ENCODE measurements around the genes DTD1 and SLC24A3.

- PRO-cap, 7 experiments, result peak in 7 of 7 experiments; most common plus-strand start chr20:18587990 (in 5); most common minus-strand start chr20:18588083 (in 6)
Observed at GRCh38 chr20:18587593-18588820, at the start of gene DTD1. Gene DTD1 (plus strand): TSS chr20:18588054.

- PRO-cap, 7 experiments, result no peak in any of the 7 experiments
Observed at GRCh38 chr20:18739530-18739792, 74.1 kb upstream of the SCP2D1 start.

- PRO-cap, 7 experiments, result no peak in any of the 7 experiments
Observed at GRCh38 chr20:18983974-18984673, 170.5 kb downstream of the SCP2D1 start.

- PRO-cap, 7 experiments, result no peak in any of the 7 experiments
Observed at GRCh38 chr20:19212263-19213184, at the start of gene SLC24A3. Gene SLC24A3 (plus strand): TSS chr20:19212642.

- PRO-cap, 7 experiments, result no peak in any of the 7 experiments
Observed at GRCh38 chr20:19213185-19213526, 714 bp downstream of the SLC24A3 start.

DNA sequence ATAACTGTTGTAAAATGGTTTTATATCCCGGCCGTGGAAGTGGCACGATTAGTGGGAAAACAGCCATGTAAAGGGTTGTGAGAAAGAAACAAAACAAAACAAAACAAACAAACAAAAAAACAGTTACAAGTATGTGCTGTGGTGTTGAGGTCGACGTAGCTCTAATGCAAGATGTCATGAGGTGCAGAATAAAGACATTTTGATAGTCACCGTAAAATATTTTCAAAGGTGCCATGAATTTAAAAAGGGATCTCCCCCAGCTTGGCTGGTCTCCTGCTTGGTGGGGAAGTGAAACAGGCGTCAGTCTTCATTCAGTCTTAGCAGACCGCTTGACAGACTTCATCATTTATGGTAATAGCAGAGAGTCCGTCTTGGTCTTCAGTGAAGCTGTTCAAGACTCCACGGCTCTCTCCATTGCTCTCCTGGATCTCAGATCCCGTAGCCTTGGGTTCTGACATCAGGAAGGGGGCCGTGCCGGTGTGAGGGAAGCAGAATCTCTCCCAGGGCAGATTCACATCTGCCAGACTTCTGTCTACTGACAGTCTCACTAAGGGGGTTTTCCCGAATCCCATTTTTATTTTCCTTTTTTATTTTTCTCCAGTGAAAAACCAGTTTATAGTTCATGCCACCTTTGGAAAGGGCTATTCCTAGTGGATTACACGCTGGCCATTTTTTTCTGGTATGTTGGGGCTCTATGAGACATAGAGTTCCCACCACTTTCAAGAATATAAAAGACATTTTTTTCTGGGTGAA lies 1.6 kb downstream of the SLC24A3 start:
- PRO-cap, 7 experiments, result no peak in any of the 7 experiments

- PRO-cap, 7 experiments, result no peak in any of the 7 experiments
Observed at GRCh38 chr20:19284270-19285043, 72.0 kb downstream of the SLC24A3 start.

DNA sequence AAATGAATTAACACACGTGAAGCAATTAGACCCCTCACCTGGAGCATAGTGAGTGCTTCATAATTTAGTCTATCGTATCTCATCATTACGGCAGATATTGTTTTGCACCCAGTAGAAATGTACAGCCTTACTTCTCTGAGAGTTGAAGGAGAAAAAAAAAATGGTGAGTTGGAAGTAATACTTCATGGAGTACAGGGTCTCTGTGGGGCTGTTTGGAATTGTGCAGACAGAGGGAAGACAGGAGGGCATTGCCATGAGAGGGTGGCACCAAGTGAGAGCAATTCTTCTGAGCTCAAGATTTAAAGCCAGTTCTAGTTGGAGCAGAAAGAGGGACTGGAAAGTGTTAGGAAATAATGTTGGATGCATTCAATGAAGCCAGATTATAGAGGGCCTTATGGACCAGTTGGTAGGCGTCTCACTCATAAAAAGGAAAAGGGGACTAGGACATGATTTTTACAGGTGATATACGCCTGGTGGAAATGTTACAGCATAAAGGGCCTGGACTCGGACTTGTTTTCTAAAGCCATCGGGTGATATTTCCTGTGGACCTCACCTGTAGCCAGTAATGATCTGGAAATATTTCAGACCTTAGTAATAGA lies 131.1 kb downstream of the SLC24A3 start:
- PRO-cap, 7 experiments, result no peak in any of the 7 experiments

GRCh38 chr20:19701261-19701914 lies 56.7 kb upstream of the RIN2 start:
- PRO-cap, 7 experiments, result no peak in any of the 7 experiments

GRCh38 chr20:19743169-19743920 lies 14.7 kb upstream of the RIN2 start:
- PRO-cap, 7 experiments, result no peak in any of the 7 experiments

- PRO-cap, 7 experiments, result no peak in any of the 7 experiments
Observed at GRCh38 chr20:19757347-19757761, 704 bp upstream of the RIN2 start.

- PRO-cap, 7 experiments, result no peak in any of the 7 experiments
Observed at GRCh38 chr20:19775771-19776096, 17.7 kb downstream of the RIN2 start.

GRCh38 chr20:19780226-19780733 lies 22.2 kb downstream of the RIN2 start:
- PRO-cap, 7 experiments, result no peak in any of the 7 experiments

GRCh38 chr20:19785885-19786204 lies 27.8 kb downstream of the RIN2 start:
- PRO-cap, 7 experiments, result no peak in any of the 7 experiments

GRCh38 chr20:19816867-19817577 lies 59.0 kb downstream of the RIN2 start:
- PRO-cap, 7 experiments, result no peak in any of the 7 experiments

- PRO-cap, 7 experiments, result no peak in any of the 7 experiments
Observed at GRCh38 chr20:19834478-19835075, 76.5 kb downstream of the RIN2 start.

- PRO-cap, 7 experiments, result no peak in any of the 7 experiments
Observed at GRCh38 chr20:19942913-19943463, 74.2 kb upstream of the NAA20 start.

- PRO-cap, 7 experiments, result no peak in any of the 7 experiments
Observed at GRCh38 chr20:19966902-19967198, 50.3 kb upstream of the NAA20 start.

DNA sequence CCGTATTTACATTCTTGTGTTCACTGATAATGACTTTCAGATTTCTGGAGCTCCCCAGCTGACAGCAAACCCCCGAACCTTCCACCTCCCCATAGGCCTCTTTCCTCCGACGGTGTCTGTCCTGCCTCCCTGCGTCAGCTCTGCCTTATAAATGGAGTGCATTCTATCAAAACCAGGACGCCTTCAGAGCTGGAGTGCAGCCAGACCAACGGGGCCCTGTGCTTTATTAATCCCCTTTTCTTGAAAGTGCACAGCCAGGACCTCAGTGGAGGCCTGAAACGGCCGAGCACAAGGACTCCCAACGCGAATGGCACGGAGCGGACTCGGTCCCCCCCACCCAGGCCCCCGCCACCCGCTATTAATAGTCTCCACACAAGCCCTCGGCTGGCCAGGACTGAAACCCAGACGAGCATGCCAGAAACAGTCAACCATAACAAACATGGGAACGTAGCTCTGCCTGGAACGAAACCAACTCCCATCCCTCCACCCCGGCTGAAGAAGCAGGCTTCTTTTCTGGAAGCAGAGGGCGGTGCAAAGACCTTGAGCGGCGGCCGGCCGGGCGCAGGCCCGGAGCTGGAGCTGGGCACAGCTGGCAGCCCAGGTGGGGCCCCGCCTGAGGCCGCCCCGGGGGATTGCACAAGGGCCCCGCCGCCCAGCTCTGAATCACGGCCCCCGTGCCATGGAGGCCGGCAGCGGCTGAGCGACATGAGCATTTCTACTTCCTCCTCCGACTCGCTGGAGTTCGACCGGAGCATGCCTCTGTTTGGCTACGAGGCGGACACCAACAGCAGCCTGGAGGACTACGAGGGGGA lies 42.3 kb upstream of the NAA20 start:
- PRO-cap, 7 experiments, result no peak in any of the 7 experiments

GRCh38 chr20:20014614-20015178 lies 2.5 kb upstream of the NAA20 start:
- PRO-cap, 7 experiments, result peak in 2 of 7 experiments; most common plus-strand start chr20:20014902 (in 2)

Data from T-cell (primary cell).